Thoracic aorta endothelial cell (primary cell): ENCODE measurements around a stretch of chr21.

GRCh38 chr21:6098504-6098840, 4422.9 kb upstream of the TPTE start:
- CAGE, long polyA plus RNA = no peak

- CAGE, long polyA plus RNA = no peak
Observed at GRCh38 chr21:6369823-6370529, 4151.4 kb upstream of the TPTE start.

DNA sequence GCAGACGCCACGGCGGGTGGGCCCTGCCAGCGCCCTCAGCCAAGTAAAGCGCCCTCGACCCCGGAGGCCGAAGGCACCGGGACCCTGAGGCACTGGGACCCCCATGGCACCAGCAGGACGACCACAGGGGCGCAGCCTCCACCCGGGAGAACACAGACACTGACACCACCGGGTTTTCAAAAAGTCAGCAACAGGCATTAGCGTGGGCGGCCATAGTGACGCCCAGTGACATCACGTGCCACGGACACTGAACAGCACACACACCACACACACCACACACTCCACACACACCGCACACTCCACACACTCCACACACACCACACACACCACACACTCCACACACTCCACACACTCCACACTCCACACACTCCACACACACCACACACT, 3956.3 kb upstream of the TPTE start:
- CAGE, long polyA plus RNA = no peak

DNA sequence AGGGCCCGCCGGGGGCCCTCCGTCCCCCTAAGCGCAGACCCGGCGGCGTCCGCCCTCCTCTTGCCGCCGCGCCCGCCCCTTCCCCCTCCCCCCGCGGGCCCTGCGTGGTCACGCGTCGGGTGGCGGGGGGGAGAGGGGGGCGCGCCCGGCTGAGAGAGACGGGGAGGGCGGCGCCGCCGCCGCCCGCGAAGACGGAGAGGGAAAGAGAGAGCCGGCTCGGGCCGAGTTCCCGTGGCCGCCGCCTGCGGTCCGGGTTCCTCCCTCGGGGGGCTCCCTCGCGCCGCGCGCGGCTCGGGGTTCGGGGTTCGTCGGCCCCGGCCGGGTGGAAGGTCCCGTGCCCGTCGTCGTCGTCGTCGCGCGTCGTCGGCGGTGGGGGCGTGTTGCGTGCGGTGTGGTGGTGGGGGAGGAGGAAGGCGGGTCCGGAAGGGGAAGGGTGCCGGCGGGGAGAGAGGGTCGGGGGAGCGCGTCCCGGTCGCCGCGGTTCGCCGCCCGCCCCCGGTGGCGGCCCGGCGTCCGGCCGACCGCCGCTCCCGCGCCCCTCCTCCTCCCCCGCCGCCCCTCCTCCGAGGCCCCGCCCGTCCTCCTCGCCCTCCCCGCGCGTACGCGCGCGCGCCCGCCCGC, 2308.5 kb upstream of the TPTE start:
- CAGE, long polyA plus RNA = no peak

GRCh38 chr21:8993800-8994787, 1527.3 kb upstream of the TPTE start:
- CAGE, long polyA plus RNA = no peak

- CAGE, long polyA plus RNA = no peak
Observed at GRCh38 chr21:8998836-8999975, 1522.2 kb upstream of the TPTE start.

- CAGE, long polyA plus RNA = no peak
Observed at GRCh38 chr21:9042836-9043559, 1478.4 kb upstream of the TPTE start.

DNA sequence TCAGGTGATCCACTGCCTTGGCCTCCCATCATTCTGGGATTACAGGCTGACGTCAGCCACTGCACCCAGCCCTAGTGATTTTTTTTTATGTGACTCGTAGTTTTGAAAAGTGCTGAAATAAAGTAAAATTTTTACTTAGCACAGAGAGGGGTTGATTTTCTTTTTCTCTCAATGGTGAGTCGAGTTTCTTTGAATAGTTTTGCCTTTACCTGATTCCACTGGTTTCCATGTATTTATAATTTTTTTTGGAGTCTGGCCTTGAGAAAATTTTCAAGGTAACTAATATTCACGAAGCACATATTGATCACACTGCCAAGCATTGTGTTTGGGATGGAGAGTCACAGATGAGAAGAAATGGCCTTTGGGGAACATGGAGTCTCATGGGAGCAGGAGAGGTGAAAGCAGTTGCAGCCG, 799.4 kb upstream of the TPTE start:
- CAGE, long polyA plus RNA = no peak

- CAGE, long polyA plus RNA = no peak
Observed at GRCh38 chr21:14063653-14064207, 147.0 kb downstream of the LIPI start.

GRCh38 chr21:14064351-14064631, 146.5 kb downstream of the LIPI start:
- CAGE, long polyA plus RNA = no peak

- CAGE, long polyA plus RNA = no peak
Observed at GRCh38 chr21:14481890-14482614, 64.1 kb downstream of the SAMSN1 start.

- CAGE, long polyA plus RNA = no peak
Observed at GRCh38 chr21:15055570-15055926, 9.3 kb downstream of the NRIP1 start.

- CAGE, long polyA plus RNA = no peak
Observed at GRCh38 chr21:15134752-15135279, 70.0 kb upstream of the NRIP1 start.

DNA sequence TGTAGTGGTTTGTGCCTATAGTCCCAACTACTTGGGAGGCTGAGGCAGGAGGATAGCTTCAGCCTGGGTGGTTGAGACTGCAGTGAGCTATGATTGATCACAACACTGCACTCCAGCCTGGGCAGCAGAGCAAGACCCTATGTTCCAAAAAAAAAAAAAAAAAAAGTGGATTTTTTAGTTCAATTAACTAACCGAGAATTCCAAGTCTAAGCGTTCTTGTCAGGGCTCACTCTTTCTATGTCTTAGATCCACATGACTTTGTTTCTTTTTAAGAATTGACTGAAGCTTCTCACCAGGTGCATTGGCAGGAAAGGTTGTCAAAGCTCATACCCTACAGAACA, 130.4 kb upstream of the NRIP1 start:
- CAGE, long polyA plus RNA = no peak

GRCh38 chr21:15290433-15291176, 225.8 kb upstream of the NRIP1 start:
- CAGE, long polyA plus RNA = no peak

GRCh38 chr21:15682000-15682799, 47.6 kb upstream of the USP25 start:
- CAGE, long polyA plus RNA = no peak

GRCh38 chr21:15729538-15729889, 268 bp upstream of the USP25 start:
- CAGE, long polyA plus RNA = no peak

DNA sequence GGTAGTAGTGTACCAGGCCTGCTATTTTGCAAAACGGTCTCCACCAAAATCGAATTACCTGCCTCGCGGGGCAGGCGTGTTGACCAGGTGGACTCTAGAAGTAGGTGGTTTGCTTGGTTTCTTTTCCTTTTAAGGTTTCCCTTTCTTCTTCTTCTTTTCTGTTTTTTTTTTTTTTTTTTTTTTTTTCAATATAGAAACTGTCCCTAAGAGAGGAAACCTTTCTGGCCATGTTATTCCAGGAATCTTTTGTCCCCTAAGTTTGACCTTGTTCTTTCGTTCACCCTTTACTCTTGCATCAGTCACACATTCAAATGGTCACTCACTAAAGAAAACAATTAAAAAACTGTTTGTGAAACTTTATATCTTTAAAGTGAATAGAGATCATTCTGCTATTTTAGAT, 1.0 kb downstream of the USP25 start:
- CAGE, long polyA plus RNA = no peak

- CAGE, long polyA plus RNA = no peak
Observed at GRCh38 chr21:15732191-15732632, 2.4 kb downstream of the USP25 start.

DNA sequence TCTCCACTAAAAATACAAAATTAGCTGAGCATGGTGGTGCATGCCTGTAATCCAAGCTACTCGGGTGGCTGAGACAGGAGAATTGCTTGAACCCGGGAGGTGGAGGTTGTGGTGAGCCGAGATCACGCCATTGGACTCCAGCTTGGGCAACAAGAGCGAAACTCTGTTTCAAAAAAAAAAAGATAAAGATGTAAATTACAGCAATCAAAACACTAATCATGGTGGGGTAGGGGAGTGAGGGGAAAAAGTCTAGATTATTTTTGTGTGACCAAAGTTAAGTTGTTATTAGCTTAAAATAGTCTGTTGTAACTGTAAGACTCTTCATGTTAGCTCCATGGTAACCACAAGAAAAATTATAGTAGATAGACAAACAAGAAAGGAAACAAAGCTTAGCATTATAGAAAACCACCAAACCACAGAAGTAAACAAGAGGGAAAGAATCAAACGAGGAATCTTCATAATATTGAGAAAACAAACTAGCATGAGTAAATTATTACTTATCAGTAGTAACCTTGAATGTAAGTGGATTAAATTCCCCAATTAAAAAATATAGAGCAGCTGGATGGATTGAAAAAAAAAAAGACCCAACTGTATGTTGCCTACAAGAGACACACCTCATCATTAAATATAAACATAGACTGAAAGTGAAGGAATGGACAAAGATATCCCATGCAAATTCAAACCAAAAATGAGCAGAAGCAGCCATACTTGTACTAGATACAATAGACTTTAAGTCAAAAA, 54.8 kb downstream of the USP25 start:
- CAGE, long polyA plus RNA = no peak